ENCODE data around the gene ARHGAP45.

- RRBS: no CpG with 5 or more reads among the region's 5 CpGs
These were observed 5.2 kb upstream of the PLPP2 start for GRCh38 chr19:296518-296757.

GRCh38 chr19:427747-428133, 18.8 kb upstream of the C2CD4C start:
- RRBS: no CpG with 5 or more reads among the region's 16 CpGs

- RRBS: 2% methylated on average over 14 of the region's 31 CpGs
These were observed 476 bp downstream of the CDC34 start for GRCh38 chr19:532048-532424.

DNA sequence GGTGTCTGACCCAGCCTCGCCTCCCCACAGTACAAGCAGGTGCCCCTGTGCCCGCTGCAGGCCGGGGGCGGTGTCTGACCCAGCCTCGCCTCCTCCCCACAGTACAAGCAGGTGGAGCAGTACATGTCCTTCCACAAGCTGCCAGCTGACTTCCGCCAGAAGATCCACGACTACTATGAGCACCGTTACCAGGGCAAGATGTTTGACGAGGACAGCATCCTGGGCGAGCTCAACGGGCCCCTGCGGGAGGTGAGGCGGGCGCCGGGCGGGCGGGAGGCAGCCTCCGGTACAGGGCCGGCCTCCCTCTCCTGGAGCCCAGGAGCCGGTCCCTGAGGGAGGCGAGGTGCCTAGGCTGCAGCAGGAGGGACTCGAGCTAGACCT, 20.5 kb downstream of the HCN2 start:
- RRBS: no CpG with 5 or more reads among the region's 22 CpGs

DNA sequence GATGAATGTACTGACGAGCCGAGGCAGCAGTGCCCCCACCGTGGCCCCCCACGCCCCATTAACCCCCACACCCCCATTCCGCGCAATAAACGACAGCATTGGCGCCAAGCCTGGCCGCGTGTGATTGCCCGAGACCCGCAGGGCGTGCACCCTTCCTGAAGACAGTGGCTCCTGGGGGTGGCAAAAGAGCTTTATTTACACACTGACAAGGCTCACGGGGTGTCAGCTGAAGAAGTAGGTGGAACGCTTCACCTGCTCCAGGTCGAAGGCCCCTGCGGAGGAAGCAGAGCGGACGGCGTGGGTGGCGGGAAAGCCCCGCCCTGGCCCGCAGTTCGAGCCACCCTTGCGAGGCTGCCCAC, 16.3 kb downstream of the POLRMT start:
- RRBS: no CpG with 5 or more reads among the region's 25 CpGs

- RRBS: no CpG with 5 or more reads among the region's 20 CpGs
These were observed 7.1 kb downstream of the FGF22 start for GRCh38 chr19:646824-647103.

DNA sequence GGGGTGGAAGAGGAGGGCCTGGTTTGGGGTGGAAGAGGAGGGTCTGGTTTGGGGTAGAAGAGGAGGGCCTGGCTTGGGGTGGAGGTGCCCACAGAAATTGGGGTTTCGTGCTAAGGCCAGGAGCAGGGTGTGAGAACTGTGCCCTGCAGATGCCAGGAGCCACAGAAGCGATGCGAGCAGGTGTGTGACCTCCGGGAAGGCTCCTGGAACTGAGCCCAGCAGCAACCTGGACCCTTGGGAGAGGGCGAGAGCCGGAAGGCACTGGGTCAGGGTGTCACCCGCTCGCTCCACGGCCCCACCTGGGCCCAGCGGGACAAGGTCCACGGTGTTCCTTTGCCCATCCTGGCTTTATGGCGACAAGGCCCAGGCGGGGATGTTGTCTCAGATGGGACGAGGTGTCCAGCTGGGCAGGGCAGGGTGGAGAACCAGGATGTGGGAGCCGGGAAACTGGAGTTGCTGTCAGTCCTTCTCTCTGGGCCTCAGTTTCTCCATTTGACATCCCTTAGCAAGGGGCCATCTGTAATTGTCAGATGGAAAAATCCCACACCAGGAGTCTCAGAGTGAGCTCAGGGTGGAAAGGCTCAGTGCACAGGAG, 4.2 kb downstream of the MISP start:
- RRBS: 84% methylated on average over 3 of the region's 15 CpGs

DNA sequence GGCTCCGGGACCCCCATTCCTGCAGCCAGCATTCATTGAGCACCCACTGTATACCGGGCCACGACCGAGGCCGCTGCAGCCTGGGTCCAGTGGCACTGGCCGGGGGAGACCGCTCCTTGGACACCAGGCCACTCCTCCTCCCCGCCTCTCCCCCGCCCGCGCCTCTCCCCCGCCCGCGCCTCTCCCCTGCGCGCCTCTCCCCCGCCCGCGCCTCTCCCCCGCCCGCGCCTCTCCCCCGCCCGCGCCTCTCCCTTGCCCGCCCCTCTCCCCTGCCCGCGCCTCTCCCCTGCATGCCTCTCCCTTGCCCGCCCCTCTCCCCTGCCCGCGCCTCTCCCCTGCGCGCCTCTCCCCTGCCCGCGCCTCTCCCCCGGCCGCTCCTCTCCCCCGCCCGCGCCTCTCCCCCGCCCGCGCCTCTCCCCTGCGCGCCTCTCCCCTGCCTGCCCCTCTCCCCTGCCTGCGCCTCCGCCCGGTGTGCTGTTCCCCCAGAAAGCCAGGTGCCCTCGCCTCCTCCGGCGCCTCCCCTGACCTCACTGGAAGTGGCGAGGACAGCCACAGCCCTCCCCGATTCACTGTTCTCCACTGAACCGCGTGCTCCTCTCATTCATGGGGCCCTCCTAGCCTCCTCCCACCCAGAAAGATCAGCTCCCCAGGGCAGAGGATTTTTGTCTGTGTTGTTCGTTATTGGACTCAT, 3.4 kb downstream of the PRTN3 start:
- RRBS: 58% methylated on average over 17 of the region's 56 CpGs

GRCh38 chr19:862119-862848, 2.8 kb downstream of the CFD start:
- RRBS: no CpG with 5 or more reads among the region's 29 CpGs

GRCh38 chr19:867022-867765, 7.7 kb downstream of the CFD start:
- RRBS: no CpG with 5 or more reads among the region's 26 CpGs

GRCh38 chr19:956166-956878, 27.8 kb upstream of the WDR18 start:
- RRBS: 78% methylated on average over 14 of the region's 35 CpGs

DNA sequence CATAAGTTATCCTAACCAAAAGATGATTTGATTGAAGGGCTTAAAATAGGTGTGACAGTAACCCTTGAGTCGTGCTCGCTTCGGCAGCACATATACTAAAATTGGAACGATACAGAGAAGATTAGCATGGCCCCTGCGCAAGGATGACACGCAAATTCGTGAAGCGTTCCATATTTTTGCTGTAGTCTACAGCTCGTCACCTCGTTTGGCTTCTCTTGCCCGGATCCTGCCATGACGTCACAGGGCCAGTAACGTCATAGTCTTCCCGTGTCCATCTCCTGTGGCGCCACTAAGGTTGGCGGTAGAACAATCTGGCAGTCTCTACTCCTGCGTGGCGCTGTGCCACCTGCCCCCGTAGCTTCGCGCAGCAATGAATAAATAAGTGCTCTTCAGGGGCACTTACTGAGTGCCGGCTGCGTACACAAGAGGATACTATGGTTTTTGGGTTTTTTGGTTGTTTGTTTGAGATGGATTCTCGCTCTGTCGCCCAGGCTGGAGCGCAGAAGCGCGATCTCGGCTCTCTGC, 590 bp upstream of the TMEM259 start:
- RRBS: no CpG with 5 or more reads among the region's 29 CpGs

GRCh38 chr19:1065340-1066584, 1.2 kb upstream of the ARHGAP45 start:
- RRBS: no CpG with 5 or more reads among the region's 37 CpGs

DNA sequence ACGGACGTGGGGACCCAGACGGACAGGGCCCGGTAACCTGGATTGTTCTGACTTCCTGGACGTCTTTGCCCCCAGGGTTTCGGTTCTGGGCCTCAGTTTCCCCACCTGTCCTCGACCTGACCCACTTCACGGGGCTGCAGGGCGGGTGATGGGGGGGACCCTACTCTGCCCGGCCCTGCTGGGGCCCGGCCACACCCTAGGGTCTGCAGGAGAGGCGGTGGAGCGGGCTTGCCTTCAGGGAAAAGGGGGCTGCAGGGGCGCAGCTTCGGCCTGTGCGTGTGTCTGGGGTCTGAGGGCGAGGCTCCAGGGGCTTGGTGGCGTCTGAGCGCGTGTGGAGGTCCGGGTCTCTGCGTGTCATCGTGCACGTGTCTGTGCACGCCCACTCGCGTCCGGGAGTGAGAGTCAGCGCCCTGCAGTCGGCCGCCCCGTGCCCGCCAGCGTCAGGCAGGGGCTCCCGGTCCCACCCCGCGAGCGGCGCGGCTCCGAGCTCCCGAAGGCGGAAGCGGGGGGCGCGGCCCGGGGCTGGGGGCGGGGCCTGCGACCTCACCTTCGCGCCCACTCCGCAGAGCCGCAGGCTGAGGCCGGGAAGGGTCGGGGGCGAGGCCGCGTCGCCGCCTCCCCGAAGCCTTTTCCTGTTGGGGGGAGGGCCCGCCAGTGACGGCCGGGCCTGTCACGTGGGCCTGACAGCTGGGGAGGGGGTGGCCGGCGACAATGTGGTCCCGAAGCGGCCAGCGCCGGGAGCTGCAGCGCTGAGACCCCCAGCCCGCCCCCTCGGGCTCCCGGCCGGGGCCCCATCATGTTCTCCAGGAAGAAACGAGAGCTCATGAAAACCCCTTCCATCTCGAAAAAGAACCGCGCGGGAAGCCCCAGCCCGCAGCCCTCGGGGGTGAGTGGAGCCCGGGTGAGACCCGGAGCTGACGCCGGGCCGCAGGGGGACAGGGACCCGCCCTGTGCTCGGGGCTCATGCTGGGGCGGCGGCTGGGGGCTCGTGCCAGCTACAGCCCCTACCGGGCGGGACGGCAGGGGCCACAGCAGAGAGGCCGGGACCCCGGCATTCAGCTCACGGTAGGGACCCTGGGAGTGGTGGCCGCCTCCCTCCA, at the start of gene ARHGAP45:
Gene ARHGAP45 (plus strand): TSS at position 558 of the 1,100 bp plus-strand sequence.
- RRBS: 35% methylated on average over 64 of the region's 100 CpGs

GRCh38 chr19:1068437-1069046, 1.6 kb downstream of the ARHGAP45 start:
- RRBS: 93% methylated on average over 8 of the region's 34 CpGs

GRCh38 chr19:1132601-1133752, 29.2 kb downstream of the GPX4 start:
- RRBS: 68% methylated on average over 9 of the region's 69 CpGs

- RRBS: 94% methylated on average over 13 of the region's 43 CpGs
These were observed 21.9 kb downstream of the SBNO2 start for GRCh38 chr19:1151822-1152852.

- RRBS: 96% methylated on average over 26 of the region's 64 CpGs
These were observed 5.4 kb downstream of the SBNO2 start for GRCh38 chr19:1168273-1169508.

GRCh38 chr19:1213688-1214685, 8.4 kb downstream of the STK11 start:
- RRBS: no CpG with 5 or more reads among the region's 39 CpGs

DNA sequence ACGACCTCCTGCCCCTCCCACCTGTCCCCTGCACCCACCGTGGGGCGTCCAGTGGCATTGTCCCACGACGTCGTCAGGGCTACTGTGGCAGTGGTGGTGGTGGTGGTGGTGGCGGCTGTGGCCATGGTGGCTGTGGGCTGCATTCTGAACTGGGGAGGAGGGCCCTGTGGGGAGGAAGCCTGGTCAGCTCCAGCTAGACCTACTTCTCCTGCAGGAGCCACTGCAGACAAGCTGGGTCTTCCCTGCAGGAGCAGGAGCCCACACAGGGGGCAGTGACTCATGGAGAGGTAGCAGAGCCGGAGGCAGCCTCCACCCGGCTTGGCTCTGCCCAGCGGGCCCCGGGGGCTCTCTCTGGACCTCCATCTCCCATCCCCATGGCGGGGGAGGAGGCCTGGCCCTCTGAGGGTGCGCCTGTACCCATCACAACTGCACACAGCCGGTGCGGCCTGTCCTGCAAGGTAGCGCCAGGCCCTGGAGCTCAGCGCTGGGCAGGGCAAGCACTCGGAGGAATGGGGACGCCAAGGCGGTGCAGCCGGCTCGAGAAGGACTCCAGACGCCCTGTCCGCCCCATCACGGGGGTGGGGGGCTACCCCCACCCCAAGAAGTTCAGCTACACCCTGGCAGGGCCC, 1.7 kb downstream of the CBARP start:
- RRBS: 5% methylated on average over 12 of the region's 25 CpGs